ENCODE results near the genes PRR36 and NFILZ.

GRCh38 chr19:7831414-7832079, 1.5 kb downstream of the EVI5L start:
- RAMPAGE, long total RNA: no peak
- RRBS: no CpG with 5 or more reads among the region's 17 CpGs

- RAMPAGE, long total RNA: no peak
- RRBS: 76% methylated on average over 8 of the region's 48 CpGs
These were observed 21.1 kb downstream of the PRR36 start for GRCh38 chr19:7852790-7853846.

- RAMPAGE, long total RNA: no peak
- RRBS: 2% methylated on average over 40 of the region's 98 CpGs
These were observed at the start of gene PRR36 for GRCh38 chr19:7874103-7875330. Gene PRR36, minus strand, starts transcription at chr19:7874390.

DNA sequence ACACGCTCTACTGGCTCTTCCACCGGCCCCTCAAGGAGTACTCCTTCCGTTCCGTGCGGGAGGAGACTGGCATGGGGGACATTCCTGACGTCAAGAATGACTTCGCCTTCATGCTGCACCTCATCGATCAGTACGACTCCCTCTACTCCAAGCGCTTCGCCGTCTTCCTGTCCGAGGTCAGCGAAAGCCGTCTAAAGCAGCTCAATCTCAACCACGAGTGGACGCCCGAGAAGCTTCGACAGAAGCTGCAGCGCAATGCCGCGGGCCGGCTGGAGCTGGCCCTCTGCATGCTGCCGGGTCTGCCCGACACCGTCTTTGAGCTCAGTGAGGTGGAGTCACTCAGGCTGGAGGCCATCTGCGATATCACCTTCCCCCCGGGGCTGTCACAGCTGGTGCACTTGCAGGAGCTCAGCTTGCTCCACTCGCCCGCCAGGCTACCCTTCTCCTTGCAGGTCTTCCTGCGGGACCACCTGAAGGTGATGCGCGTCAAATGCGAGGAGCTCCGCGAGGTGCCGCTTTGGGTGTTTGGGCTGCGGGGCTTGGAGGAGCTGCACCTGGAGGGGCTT, 4.1 kb upstream of the MAP2K7 start:
- RAMPAGE, long total RNA: no peak
- RRBS: 87% methylated on average over 5 of the region's 38 CpGs

DNA sequence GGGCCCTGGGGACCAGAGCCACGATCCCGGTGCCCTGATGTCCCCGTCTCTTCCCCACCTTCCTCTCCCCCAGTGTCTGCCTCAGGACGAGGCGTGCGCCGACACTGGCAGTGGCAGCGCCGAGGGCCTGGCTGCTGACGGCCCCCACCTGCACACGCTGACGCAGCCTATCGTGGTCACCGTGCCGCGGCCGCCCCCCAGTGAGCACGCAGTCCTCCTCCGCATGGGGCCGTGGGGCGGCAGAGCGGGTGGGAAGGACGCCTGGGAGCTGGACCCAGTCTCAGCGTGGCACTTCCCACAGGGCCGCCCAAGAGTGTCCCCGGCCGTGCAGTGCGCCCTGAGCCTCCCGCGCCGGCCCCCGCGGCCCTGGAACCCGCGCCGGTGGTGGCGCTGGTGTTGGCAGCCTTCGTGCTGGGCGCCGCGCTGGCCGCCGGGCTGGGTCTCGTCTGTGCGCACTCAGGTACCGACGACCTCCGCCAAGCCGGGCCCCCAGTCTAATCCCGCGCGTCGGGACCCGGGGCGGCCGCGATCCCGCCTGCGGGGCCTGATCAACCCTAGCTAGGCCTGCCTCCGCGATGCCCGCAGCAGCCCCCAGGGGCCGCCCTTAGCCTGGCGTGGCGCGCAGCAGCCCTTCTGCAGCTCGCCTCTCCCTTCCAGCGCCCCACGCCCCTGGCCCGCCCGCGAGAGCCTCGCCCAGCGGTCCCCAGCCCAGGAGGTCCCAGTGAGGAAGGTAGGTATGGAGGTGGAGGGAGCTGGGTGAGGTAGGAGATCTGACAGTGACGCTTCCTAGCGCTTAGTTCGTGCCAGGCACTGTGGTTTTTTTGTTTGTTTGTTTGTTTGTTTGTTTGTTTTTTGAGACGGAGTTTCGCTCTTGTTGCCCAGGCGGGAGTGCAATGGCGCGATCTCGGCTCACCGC, 2.5 kb upstream of the SNAPC2 start:
- RAMPAGE, long total RNA: no peak
- RRBS: 2% methylated on average over 16 of the region's 84 CpGs

DNA sequence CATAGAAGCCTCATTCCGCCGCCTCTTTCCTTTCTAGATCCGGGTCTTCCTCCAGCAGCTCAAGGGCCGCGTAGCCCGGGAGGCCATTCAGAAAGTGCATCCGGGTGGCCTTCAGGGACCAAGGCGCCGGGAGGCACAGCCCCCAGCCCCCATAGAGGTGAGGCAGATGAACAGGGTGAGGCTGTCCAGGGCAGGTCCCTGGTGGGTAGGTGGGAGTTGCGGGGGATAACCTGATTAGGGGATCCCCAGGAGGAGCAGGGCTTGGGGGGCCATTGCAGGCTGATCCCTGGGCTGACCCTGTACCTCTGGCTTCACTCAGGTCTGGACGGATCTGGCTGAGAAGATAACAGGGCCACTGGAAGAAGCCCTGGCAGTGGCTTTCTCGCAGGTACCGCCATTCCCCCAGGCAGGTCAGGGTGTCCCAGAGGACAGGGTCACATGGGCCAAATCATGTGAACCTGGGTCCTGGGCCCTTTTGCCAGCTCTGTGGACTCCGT, 1.3 kb downstream of the SNAPC2 start:
- RAMPAGE, long total RNA: no peak
- RRBS: no CpG with 5 or more reads among the region's 14 CpGs

DNA sequence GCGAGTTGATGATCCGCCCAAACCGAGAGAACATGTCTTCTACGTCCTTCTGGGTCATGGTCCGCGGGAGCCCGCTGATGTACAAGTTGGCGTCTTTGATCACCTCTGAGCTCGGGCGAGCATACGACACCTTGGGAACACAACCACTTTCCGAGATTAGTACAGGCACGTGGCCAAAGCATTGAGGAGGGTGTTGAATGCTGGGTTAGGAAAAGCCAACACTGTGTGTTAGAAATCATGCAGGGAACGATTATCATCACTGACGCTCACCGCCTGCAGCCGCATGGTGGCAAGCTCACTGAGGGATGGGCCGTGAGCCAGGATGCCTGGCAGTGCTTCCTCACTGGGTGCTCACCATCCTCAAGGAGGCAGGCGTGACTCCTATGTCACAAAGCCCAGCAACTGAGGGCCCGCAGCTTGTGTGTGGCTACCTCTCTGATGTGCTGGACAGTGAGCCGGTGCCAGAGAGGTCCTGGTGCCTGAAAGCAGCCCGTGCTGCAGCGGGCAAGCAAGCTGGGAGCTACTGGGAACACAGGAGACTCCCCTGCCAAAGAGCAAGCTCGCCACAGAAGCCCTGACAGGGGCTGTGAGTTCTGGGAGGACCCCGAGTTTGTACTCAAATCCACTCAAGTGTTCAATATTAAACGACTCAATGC, 30.4 kb upstream of the TIMM44 start:
- RAMPAGE, long total RNA: no peak
- RRBS: no CpG with 5 or more reads among the region's 26 CpGs

DNA sequence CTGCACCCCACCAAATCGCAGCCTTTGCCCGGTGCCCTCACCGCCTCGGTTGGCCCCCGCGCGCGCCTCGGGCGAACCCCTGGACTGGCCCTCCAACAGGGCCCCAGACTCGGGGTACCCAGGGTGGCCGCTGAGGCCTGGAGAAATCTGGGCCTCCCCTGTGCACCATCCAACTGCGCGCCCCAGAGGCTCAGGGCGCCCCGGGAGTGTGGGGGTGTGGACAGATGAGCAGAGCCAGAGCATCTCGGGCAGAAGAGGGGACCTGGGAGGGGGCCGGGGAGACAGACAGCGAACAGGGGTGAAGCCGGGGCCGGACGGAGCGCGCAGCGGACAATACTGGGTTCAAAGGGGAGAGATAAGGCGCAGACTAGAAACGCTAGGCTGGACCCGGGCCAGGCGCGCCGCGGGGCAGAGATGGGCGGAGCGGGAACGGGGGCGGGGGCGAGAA, 515 bp upstream of the CERS4 start:
- RAMPAGE, long total RNA: no peak
- RRBS: 4% methylated on average over 13 of the region's 37 CpGs

DNA sequence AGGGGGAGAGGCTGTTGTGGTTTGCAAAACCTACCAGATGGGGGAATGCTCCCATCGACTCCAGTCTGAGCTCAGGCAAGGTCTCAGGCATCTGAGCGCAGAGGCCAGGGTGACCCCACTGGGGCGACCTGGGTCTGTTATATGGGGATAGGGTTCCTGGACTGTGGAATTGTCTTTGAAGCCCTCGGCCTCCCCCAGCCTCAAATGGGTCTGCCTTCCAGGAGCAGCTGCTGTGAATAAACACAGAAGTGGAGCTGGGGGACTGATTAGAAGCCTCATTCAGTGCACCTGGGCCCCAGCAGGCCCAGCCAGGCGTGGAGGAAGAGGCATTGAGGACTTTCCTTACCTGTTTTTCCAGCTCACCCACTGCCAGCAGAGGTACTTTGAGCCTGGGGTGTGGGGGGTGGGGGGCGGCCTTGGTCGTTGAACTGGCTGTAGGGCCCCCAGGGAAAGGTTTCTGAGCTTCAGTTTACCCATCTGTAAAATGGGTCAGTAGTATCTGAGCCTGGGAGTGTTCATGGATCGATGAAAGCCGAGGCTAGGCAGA, 1.4 kb downstream of the CERS4 start:
- RAMPAGE, long total RNA: no peak
- RRBS: no CpG with 5 or more reads among the region's 9 CpGs

- RAMPAGE, long total RNA: no peak
- RRBS: no CpG with 5 or more reads among the region's 17 CpGs
These were observed 1.2 kb downstream of the NDUFA7 start for GRCh38 chr19:8319933-8320509.

DNA sequence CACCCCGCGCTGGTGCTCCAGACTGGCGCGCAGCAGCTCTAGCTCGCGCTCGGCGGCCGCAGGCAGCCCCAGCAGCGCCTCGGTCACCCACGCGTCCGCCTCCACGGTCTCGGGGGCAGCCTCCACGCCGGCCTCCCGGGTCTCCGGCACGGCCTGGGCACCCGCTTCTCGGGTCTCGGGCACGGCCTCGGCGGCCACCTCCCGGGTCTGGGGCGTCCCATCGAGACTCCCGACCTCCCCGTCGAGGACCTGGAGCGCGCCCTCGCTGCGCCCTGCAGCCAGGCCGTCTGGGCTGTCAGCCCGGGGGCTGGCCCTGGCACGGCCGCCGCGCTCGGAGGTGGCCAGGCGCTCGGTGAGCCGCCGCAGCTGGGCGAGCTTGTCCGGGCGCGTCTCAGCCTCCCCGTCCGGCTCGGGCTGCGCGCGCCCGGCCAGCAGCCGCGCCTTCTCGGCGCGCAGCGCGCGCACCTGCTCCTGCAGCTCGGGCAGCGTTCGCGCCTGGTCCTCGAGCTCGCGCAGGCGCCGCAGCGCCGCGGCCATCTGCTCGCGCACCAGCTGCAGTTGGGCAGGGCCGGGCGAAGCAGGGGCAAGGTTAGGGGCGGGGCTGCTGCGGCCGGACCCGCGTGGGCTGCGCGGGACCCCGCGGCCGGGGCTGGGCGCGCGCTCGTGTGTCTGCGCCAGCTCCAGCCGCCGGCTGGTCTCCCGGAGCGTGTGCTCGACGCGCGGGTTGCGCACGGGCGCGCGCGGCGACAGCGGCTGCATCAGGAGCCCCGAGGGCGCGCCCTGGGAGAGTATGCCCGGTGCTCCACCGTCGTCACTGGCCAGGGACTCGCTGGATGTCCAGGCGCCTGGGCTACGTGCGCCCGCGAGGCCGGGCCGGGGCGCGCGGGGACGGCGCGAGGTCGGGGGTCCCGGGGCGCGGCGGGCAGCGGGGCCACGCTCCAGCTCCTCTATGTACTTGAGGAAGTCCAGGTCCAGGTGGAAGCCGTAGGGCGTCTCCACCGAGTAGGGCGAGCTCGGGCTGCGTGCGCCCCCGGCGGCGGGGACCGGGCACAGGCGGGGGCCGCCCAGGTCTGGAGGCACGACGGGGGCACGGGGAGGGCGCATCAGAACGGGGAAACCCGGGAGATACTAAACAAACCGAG, 8.0 kb downstream of the KANK3 start:
- RAMPAGE, long total RNA: no peak
- RRBS: 2% methylated on average over 75 of the region's 161 CpGs

GRCh38 chr19:8451381-8451822, 6.6 kb downstream of the HNRNPM start:
- RAMPAGE, long total RNA: no peak
- RRBS: no CpG with 5 or more reads among the region's 6 CpGs

DNA sequence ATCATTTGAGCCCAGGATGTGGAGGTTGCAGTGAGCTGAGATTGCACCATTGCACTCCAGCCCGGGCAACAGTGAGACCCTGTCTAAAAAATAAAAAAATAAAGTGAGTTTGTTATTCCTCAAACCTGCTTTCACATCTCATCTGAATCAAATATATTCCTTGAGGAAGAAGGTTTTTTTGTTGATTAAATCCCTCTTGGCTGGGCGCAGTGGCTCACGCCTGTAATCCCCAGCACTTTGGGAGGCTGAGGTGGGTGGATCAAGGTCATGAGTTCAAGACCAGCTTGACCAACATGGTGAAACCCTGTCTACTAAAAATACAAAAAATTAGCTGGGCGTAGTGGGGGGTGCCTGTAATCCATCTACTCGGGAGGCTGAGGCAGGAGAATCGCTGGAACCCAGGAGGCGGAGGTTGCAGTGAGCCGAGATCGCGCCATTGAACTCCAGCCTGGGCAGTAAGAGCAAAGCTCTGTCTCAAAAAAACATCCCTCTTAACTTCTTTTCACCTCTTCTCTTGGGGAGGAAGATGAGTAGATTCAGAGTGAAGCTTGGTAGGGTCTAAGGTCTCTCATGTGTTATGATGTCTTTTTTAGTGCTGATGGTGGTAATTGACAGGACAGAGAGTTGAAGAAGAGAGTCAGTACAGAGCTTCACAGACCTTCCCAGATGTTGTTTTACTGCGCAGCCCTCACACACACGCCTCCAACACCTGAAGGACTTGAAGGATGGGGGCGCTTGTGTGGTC, 19.6 kb downstream of the HNRNPM start:
- RAMPAGE, long total RNA: no peak
- RRBS: no CpG with 5 or more reads among the region's 13 CpGs

GRCh38 chr19:8488468-8488830, 14.0 kb downstream of the PRAM1 start:
- RAMPAGE, long total RNA: no peak
- RRBS: no CpG with 5 or more reads among the region's 15 CpGs

GRCh38 chr19:8530093-8530709, 16.2 kb upstream of the ZNF414 start:
- RAMPAGE, long total RNA: no peak
- RRBS: no CpG with 5 or more reads among the region's 35 CpGs

DNA sequence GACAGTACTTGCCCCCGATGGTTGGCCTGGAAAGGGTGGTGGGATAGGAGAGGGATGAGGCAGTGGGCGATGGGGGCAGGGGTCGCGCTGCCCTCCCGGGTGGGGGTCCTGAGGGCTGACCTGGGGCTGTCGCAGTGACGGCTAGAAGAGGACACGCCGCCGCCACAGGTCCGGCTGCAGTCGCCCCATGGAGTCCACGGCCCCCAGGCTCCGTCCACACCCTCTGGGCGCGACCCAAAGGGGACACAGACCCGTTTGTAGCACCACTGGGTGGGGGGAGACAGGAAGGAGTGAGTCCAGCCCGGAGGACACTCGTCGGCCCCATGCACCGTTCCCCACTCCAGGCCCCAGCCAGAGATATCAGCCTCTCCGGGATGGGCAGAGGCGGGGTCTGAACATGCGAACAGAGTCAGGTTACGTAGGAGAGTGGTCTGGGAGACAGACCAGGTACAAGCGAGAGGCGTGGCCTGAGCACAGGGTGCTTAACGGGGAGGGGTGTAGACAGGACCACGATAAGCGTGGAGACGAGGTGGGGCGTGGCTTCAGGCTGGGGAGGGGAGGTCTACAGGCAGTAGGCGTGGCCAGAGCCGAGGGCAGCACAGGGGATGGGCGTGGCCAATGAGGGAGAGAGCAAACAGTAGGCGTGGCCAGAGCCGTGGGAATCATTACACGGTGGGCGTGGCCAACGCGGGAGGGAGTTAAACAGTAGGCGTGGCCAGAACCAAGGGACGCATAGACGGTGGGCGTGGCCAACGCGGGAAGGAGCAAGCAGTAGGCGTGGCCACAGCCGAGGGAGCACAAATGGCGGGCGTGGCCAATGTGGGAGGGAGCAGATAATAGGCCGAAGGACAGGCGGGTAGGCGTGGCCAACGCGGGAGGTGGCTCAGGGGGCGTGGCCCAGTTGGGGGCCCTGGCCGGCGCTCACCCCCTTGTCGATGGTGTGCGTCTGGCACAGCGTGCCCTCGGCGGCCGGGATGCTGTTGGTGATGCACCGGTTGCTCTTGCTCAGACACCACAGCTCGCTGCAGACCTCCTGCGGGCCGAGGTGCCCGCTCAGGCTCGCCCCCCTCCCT, 14.9 kb upstream of the MYO1F start:
- RAMPAGE, long total RNA: no peak
- RRBS: 3% methylated on average over 23 of the region's 71 CpGs

GRCh38 chr19:8630269-8630814, at the start of gene NFILZ:
Gene NFILZ, plus strand, starts transcription at chr19:8630633.
- RAMPAGE, long total RNA: no peak
- RRBS: no CpG with 5 or more reads among the region's 11 CpGs

- RAMPAGE, long total RNA: no peak
- RRBS: no CpG with 5 or more reads among the region's 28 CpGs
These were observed 348 bp downstream of the ZNF560 start for GRCh38 chr19:9498029-9498506.

- RAMPAGE, long total RNA: no peak
- RRBS: no CpG with 5 or more reads among the region's 17 CpGs
These were observed 715 bp downstream of the ZNF562 start for GRCh38 chr19:9674006-9674763.

- RAMPAGE, long total RNA: no peak
- RRBS: no CpG with 5 or more reads among the region's 75 CpGs
These were observed 24.3 kb upstream of the ZNF846 start for GRCh38 chr19:9792621-9793522.

All from epithelial cell of alveolus of lung (primary cell).